ENCODE measurements around a stretch of chr14.

- PRO-cap = no peak
Measured at GRCh38 chr14:102539835-102540994, 30.6 kb upstream of the ANKRD9 start.

DNA sequence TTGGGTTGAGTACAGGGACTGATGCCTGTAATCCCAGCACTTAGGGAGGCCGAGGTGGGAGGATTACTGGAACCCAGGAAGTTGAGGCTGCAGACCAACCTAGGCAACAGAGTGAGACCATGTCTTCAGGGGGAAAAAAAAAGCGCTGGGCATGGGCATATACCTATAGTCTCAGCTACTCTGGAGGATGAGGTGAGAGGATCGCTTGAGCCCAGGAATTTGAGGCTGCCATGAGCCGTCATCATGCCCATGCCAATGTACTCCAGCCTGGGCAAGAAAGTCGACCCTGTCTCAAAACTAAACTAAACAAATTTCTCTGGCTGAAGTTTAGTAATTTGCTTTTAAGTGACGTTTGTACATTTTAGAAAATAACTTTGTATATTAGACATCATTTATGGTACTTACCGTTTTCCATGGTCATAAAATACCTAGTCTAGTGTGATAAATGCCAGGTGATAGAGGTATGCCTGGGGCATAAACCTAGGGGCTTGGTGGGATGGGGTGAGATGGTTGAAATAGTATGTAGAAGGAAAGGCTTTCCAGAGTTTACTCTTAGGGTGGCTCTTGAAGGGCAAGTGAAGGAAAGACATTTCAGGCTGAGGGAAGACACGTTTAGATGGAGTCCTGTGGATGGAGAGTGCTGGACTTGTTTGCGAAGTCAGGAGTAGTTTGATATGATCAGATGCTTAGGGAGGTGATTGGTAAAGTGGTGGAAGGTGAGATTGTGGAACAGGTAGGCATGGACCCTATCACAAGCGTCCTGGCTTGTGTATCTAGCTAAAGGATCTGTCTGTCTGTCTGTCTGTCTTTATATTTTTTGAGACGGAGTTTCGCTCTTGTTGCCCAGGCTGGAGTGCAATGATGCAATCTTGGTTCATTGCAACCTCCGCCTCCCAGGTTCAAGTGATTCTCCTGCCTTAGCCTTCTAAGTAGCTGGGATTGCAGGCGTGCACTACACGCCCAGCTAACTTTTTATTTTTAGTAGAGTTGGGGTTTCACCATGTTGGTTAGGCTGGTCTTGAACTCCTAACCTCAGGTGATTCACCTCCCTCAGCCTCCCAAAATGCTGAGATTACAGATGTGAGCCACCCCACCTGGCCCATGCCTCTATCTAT, 26.2 kb downstream of the RCOR1 start:
- PRO-cap = no peak

GRCh38 chr14:102773157-102773458, 4.1 kb upstream of the TRAF3 start:
- PRO-cap = no peak

GRCh38 chr14:102778989-102779465, 1.8 kb downstream of the TRAF3 start:
- PRO-cap = no peak

GRCh38 chr14:102794752-102795792, 17.8 kb downstream of the TRAF3 start:
- PRO-cap = bidirectional peak, plus-strand start at chr14:102795327, minus-strand start at chr14:102795195

DNA sequence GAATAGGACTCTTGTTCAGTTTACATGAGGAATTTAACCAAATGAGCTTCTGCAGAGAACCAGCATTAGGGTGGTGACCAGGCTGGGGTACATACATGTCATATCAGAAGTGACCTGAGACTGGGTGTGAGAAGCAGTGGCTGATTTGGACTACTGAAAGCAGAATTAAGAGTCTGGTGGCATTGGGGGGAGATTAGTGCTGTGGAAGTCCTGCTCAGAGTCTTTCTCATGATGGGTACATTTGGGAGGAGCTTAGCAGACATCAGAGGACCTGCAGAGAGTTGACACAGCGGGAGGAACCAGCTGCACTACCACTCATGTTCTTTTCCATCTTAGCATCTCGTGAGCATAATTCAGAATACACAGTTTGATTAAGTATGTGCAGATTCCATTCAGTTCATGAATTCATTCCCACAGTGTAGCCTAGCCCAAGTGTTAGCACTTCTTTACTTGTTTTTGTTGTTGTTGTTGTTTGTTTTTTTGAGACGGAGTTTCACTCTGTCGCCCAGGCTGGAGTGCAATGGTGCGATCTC, 21.8 kb downstream of the TRAF3 start:
- PRO-cap = unidirectional peak, plus-strand start at position 281 of the sequence

- PRO-cap = no peak
Measured at GRCh38 chr14:102802990-102803818, 26.0 kb downstream of the TRAF3 start.

DNA sequence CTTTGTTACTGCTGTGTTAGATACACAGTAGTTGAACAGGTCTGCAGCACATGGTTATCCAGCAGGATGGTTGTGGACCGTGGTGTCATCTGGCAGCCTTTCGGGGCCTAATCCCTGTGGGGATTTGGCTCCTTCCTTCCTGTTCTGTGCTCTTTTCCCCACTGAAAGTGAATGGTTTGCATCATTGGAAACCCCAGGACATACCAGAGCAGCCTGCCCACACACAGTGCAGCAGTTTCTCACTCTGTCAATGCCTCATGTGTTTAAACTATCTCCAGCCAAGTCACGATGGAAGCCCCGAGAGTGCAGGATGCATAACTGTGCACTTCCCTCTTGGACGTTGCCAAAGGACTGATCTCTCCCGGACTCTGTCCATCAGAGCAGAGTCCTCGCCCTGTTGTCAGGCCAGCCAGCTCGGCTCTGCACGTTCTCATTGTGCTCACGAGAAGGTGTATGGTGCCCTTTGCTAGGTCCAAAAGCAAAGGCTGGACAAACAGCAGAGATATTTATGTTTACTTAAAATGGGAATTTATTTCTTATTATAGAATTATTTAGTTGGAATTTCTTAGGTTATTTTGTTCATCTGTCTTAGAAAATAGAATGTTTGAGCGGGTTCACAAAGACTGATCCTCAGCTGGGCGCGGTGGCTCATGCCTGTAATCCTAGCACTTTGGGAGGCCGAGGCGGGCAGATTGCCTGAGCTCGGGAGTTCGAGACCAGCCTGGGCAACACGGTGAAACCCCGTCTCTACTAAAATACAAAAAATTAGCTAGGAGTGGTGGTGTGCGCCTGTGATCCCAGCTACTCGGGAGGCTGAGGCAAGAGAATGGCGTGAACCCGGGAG, 28.8 kb upstream of the AMN start:
- PRO-cap = no peak

DNA sequence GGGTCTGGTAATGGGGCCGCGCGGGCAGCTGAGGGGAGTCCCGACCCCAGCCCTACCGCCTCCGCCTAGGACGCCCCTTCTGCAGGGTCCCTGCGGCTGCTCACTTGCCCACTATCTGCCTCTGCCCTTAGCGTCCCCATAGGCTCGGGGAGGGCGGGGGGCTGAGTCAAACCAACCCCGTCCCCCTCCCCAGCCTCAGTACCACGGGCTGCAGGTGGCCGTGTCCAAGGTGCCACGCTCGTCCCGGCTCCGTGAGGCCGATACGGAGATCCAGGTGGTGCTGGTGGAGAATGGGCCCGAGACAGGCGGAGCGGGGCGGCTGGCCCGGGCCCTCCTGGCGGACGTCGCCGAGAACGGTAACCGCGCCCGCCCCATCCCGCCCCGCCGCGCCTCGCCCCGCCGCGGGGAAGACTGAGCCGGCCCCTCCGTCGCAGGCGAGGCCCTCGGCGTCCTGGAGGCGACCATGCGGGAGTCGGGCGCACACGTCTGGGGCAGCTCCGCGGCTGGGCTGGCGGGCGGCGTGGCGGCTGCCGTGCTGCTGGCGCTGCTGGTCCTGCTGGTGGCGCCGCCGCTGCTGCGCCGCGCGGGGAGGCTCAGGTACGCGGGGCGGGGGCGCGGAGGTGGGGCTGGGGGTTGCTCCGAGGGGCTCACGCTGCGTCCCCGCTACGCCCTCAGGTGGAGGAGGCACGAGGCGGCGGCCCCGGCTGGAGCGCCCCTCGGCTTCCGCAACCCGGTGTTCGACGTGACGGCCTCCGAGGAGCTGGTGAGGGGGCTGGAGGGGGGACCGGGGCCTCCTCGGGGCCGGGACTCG, 7.5 kb downstream of the AMN start:
- PRO-cap = bidirectional peak, plus-strand start at position 454 of the sequence, minus-strand start at position 346 of the sequence

- PRO-cap = bidirectional peak, plus-strand start at chr14:102931040, minus-strand start at chr14:102930717
Measured at GRCh38 chr14:102930542-102931715, 8.5 kb downstream of the AMN start.

GRCh38 chr14:103095223-103095717, 745 bp downstream of the EXOC3L4 start:
- PRO-cap = bidirectional peak, plus-strand start at chr14:103095508, minus-strand start at chr14:103095414

DNA sequence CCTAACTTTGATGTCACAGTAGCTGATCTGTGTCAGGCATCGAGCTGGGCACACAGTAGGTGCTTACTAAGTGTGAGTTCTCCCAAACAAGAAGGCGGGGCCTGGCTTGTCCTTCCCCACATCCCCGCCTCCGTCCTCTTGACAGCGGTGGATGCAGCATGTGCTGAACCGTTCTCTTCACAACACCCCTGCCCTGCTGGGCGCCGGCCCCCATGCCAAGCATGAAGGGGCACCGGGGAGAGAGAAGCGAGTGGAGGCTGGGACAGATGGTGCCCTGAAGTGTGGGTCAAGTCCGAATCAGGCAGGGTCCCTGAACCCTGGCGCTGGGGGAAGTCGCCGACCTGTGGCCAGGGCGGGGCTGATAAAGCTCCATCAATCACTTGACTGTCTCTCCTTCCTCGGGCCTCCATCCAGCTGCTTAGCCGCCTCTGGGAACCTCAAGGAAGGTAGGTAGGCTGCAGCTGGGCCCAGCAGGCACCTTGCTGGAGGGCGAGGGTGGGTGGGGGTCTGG, 4.0 kb downstream of the EXOC3L4 start:
- PRO-cap = no peak

- PRO-cap = bidirectional peak, plus-strand start at chr14:103103718, minus-strand start at chr14:103103722; bidirectional peak, plus-strand start at chr14:103104254, minus-strand start at chr14:103104012
Measured at GRCh38 chr14:103103515-103104497, 9.3 kb downstream of the EXOC3L4 start.

DNA sequence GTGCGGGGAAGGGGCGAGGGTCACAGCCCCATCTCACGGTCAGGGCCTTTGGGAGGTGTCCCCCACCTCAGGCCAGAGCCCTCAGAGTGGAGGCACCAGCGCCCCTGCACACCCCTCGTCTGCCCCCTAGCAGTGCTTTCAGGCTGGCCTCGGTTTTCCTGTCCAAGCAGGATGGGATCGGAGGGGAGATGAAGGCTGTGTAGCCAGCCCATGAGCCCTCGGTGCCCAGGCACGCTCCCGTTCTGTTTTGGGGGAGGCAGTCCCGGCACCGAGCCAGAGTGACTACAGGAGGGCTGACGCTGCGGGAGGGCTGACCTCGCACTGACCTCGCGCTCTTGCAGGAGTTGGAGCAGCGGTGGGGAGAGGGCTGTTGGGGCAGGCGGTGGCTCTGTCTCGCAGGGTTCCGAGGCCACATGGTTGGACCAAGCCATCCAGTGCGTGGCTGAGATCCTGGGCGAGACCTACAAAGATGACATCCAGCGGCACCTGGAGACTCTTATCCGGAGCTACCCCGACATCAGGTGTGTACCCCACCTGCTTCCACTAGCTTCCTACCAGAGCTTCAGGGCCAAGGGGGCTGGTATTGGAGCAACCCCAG, 13.6 kb downstream of the EXOC3L4 start:
- PRO-cap = no peak

DNA sequence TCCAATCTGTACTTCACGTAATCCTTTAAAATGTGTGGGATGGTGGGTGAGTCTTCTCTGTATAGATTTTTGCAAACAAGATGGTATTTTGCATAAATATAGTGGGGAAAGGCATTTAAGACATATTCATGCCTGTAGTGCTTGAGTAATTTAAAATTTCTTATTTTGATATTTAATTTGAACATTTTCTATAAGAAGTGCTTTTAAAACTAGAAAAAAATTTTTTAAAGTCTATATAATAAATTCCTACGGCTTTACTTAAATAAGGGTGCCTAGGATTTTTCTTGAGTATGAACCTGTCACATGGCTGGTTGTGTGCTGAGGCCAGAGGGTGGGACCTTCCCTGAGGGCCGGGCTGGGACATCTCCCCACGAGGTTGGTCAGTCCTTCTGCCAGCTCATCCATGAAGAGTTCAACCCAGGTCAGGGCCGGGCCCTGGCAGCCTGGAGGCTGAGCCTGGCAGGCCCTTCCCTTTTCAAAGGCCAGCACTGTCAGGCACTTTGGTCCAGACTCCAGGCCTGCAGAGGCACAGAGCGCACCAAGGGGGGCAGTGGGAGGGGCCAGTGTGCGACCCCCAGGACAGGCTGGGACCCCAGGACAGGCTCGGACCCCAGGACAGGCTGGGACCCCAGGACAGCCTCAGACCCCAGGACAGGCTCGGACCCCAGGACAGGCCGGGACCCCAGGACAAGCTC, 31.7 kb downstream of the TNFAIP2 start:
- PRO-cap = no peak

- PRO-cap = no peak
Measured at GRCh38 chr14:103194396-103194595, 71.0 kb downstream of the TNFAIP2 start.

GRCh38 chr14:103206753-103207482, 83.7 kb downstream of the TNFAIP2 start:
- PRO-cap = bidirectional peak, plus-strand start at chr14:103207352, minus-strand start at chr14:103207082

DNA sequence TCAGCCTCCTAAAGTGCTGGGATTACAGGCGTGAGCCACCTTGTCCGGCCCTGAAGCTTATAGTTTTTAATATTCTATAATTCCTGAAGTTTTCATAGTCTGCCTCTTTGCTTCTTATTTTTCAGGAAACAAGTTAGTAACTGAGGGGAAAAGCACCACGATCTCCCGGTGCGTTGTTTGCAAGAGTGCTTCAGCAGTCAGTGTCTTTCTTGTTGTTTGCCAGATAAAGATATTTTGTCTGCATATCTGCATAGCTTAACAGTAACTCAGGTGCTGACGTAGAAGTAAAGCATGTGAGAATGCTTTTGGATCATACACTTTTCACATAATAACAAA, 85.1 kb downstream of the TNFAIP2 start:
- PRO-cap = no peak

GRCh38 chr14:103259963-103261265, 73.6 kb upstream of the EIF5 start:
- PRO-cap = unidirectional peak, minus-strand start at chr14:103260625; unidirectional peak, minus-strand start at chr14:103260697

DNA sequence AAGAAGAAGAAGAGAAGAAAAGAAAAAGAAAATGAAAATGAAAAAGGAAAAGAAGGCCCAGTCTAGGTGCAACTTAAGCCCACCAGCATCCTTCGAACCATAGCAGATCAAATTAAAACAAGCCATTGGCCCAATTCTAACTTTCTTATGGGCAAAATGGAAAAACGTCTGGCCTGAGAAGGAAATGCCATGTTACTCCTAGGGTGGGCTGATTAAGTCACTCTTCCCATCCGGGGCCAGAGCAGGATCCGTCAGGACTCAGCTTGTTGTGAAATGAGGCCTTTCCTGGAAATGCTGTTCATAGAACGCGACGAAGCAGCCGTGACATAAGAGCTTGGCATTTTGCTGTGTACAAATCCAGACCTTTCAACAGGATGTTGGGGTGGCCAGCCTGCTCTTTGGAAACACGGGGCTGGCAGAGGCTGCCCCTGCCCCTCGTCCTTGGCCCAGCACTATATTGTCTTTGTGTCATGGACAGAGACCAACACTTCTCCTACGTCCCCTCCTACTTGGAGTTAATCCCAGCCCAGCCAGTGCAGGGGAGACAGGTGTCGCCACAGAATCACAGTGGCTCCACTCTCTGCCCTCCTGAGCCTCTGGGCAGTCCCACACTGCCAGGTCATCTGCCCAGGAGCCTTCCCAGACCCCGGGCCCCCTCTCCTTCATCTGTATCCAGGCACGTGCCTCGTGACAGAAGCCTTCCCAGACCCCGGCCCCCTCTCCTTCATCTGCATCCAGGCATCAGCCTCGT, 18.7 kb upstream of the EIF5 start:
- PRO-cap = no peak